HT-29 (cell line): ENCODE measurements around the genes SHROOM4, MAGED4B, SPANXN5, TSPYL2, IQSEC2 and HSD17B10.

GRCh38 chrX:49001338-49001937, 626 bp downstream of the GRIPAP1 start:
- RAMPAGE, long total RNA, result no peak

GRCh38 chrX:49039739-49041032, 3.0 kb downstream of the TFE3 start:
- RAMPAGE, long total RNA, result no peak

- RAMPAGE, long total RNA, result no peak
These were observed 2.6 kb downstream of the CCDC120 start for GRCh38 chrX:49061279-49061832.

GRCh38 chrX:49071219-49072115, 2.3 kb downstream of the PRAF2 start:
- RAMPAGE, long total RNA, result no peak

GRCh38 chrX:49138746-49140129, 15.7 kb upstream of the GPKOW start:
- RAMPAGE, long total RNA, result no peak

DNA sequence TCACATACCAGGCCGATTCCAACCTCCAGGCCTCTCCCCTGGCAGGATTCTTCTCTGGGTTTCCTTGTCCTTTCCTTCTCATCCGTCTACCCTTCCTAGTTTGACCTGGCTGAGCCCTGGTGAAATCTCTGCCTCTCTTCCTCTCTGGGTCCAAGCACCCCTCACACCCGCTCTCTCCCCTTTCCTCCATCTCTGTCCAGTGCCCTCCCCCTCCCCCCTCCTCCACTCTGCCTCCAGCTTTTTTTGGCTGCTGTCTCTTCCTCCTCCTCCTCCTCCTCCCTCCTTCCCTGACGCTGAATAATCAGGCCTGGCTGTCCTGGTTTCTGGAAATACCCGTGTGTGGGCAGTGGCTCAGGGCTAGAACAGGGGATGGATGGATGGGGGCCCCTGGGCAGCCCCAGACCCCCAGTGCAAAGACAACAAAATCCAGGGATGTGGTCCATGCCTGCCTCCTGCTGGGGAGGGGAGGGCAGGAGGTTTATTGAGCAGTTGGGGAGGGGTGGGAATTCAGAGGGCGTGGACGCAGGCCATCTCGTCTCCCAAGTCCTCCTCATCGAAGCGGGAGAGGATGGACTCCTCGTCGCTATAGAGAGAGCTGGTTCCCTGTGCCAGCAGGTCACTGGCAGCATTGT, 4.8 kb upstream of the SYP start:
- RAMPAGE, long total RNA, result no peak

DNA sequence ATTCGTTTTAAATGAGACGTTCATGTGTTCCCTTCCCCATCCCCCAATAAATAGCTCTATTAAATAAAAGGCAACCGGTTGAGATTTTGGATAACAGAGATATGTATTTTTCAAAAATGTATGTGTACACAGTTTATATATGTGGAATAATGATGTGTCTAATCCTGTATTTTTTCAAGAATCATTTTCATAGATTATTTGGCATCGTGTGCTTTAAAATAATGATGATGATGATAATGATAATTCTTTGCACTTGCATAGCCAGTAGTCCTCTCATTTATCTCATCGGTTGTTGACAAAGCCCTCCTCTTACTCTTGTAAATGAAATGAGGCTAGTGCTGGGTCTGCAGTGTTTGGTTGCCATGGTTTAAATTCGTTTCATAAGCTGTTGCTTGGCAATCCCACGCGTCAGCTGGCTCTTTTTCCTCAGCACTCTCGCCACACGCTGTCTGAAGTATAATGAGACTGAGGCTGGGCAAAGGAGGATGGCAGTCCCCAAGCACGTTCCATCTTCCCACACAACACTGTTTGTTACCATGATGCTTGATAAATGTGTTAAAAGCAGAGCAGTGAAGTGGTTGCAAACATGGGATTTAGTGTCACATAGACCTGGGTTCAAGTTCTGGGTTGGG, 15.4 kb downstream of the PAGE4 start:
- RAMPAGE, long total RNA, result no peak

GRCh38 chrX:49879761-49880141, 467 bp downstream of the USP27X start:
- RAMPAGE, long total RNA, result no peak

DNA sequence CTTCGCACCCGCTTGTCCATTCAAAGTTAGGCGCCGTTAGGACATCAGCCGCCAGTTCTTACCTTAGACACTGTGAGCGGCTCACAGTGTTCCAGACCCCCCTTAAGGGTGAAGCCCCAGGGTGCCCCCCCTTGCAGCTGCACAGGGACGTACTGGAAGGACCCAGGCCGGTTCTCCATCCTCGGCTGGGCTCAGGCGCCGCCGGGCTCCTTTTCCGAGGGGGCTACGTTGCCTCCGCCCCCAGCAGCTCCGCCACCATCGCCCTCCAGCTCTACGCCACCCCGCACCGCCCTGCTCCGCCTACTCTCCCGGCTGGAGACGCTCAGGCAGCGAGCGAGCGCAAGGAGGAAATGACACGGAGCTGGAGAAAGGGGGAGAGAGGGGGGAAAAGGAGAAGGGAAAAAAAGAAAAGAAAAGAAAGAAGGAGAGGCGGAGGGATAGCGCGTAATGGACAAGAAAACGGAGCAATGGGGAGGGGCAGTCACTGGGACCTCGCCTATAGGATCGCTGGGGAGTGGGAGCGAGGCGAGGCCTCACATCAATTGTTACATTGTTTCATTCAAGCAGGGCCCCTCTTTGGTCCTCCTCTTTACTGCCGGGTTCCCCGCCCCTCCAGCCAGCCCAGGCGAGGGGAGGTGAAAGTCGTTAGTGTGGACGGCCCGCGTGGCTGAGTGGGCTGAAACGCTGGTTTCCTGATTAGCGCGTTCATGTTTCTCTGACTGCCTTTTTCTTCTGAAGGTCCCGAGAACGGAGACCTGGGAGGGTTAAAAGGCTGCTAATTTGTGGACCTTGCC, at the start of gene SHROOM4:
TSS of gene SHROOM4 (minus strand) at position 355 of the 794 bp plus-strand sequence.
- RAMPAGE, long total RNA, result no peak

- RAMPAGE, long total RNA, result no peak
These were observed 801 bp downstream of the NUDT11 start for GRCh38 chrX:51495599-51495982.

DNA sequence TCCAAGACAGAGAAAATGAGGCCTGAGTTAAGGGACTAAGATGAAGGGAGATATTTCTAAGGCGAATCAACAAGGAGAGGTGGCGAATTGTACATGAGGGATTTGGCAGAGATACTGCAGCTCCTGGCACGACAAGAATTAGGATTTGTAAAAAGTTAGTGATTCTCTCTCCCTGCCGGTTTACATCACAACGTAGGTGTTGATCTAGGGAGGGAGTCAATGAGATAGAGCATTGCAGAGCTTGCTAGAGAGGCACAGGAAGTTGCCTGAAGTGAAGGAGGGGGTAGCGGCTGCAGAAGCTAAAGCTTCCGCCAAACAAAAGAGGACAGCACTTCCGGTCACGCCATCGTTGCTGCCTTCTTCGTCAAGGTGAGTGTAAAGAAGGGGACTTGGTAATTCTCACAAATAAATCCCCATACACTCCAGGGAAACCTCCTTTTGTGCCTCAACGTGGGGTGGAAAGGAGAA, 59.5 kb downstream of the GSPT2 start:
- RAMPAGE, long total RNA, result start-site peak on the plus strand centred at position 329 of the sequence, 36 bp wide, 58 and 65 reads in 2 replicates

DNA sequence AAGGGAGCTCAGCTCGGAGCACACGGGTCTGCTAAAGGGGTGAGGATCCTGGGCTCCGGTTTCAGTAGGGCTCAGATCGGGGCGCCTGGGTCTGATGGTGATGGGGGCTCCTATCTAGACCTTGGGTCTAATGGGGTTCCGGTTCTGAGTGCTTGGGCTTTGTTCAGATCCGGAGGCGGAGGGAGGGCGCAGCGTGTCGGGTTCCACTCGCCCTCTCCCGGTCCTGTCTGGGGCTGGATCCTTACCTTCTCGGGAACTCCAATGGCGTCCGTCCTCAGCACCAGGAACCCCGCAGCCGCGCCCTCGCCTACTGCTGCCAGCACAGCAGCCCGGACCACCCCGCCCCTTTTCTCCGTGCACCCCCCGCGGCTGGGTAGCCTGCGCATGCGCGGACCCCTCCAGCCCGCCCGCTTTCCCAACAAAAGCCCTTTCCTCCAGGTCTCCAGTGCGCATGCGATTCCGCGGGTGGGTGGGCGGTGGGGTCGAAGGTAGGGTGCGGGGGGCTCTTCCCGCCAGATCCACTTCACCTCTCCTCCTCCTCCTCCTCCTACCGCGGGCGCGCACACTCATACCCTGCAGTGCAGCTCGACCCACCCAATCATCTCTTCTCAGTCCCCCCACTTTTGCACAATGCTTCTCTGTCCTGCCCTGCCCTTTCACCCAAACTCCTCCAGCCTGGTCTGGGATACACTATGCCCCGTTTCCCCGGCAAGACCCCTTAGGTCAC, at the start of gene MAGED4B:
TSS of gene MAGED4B (minus strand) at position 299 of the 727 bp plus-strand sequence.
- RAMPAGE, long total RNA, result no peak

DNA sequence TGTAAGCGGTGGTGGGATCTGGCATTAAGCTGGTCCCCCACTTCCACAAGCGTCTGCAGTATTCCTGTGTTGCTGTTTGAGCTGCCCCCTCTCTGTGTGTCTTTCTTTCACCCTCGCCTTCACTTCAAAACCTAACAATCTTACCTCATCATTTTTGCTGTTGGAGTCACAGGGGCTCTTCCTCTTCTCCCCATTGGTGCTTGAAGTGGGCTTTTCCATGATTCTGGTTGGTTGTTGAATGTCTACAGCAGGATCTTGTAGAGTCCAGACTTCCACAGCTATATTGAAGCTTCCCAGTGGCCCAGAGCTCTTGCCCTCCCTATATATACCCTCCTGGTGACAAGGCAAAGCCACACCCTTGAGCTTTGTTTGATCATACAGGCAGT, at the start of gene SPANXN5:
TSS of gene SPANXN5 (minus strand) at position 298 of the 386 bp plus-strand sequence.
- RAMPAGE, long total RNA, result no peak

DNA sequence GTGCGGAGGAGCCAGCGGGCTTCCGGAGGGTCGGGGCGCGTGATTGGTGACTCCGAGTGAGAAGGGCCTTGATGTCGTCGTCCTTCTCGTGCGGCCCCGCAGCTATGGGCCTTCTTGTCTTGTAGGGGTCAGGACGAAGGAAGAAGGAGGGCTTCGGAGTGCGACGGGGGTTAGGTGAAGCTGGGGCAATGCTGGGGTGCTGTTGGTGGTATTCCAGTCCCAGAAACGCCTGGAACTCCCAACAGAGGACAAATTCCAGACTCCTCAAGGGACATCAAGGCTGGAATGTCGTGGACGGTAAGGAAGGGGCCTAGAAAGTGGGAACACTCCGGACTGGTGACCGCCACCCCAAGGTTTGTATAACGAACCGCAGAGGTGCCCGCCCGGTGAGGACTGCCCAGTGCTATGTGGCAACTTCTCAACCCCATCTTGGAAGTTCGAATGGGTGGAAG, 362 bp downstream of the XAGE5 start:
- RAMPAGE, long total RNA, result no peak

GRCh38 chrX:53082277-53082468, at the start of gene TSPYL2:
Gene TSPYL2, plus strand, starts transcription at chrX:53082367.
- RAMPAGE, long total RNA, result no peak

DNA sequence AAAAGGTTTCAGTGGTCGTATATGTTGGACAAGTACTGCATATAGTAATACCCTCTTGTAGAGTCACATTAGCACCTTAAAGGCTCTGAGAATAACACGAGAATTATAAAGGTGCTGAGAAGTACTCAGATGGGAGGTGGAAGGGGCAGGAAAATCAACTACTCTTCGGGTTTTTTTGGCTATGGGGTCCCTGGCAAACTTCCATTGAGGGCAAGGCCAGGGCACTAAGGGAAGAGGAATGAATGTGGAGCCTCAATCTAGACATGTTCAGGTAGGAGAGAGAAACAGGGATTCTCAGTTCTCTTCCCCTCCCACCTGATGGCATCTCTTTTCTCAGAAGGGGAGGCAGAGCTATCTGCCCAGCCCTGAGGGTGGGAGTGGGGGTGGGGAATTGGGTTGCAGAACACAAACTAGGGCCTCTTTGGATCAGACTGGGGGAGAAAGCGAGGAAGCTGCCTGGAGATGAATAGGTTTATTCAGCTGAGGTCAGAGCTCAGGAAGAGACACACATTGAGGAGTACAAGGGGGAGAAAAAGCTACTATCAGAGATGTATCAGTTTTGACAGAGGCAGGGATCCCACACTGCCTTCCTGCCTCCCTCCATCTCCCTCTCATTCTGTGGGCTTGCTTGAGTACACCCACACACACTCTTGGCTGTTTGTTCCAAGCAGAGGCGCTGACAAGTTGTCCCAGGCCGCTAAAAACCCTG, 5.0 kb downstream of the TSPYL2 start:
- RAMPAGE, long total RNA, result no peak

DNA sequence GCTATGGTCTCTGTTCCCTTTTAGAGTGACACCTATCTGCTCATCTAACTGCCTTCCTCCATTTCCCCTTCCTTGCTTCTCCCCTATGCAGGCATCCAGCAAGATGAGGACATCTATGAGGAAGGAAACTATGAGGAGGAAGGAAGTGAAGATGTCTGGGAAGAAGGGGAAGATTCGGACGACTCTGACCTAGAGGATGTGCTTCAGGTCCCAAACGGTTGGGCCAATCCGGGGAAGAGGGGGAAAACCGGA, 5.4 kb downstream of the TSPYL2 start:
- RAMPAGE, long total RNA, result no peak

DNA sequence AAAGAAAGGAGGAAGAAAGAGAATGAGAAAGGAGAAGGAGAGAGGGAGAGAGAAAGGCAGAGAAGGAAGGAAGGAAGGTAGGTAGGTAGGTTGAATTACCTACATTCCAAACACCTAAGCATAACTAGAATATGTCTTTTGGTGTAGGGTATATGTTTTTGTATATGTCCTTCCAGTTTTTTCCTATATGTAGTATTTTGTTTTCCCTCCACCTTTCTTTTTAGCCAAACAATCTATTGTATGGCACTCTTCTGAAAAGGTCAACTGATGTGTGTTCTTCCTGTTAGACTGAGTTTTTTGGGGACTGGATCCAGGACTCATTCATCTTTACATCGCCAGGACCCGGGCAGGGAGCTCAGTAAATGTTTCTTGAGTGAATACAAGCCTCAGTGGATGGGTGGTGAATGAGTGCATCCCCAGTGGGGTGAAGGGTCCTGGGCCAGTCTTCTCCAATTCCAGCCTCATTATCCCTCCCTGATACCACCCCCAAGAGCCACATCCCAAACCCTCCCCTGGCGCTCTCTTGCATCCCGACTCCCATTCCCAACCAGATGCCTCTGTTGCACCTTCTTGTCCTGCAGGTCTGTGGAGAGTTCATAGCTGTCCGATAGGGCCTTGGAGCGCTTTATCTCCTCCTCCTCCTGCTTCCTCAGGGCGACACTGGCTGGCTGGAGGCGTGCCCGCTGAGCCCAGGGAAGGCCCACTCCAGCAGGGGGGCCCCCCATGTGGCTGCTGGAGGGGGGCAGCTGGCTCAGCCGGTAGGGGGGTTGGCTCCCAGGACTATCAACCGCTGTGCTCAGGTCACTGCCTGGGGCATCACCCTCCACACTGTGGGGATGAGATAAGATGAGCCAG, 30.5 kb upstream of the KDM5C start:
- RAMPAGE, long total RNA, result no peak

GRCh38 chrX:53321252-53321881, at the start of gene IQSEC2:
Gene IQSEC2, minus strand, starts transcription at chrX:53321350.
- RAMPAGE, long total RNA, result no peak

- RAMPAGE, long total RNA, result start-site peak on the minus strand at chrX:53434360-53434376, 40 and 63 reads in 2 replicates
These were observed at the start of gene HSD17B10 for GRCh38 chrX:53434049-53434949. Gene HSD17B10, minus strand, starts transcription at chrX:53434370.